ENCODE measurements around the genes ST7L and BCL2L15.

GRCh38 chr1:112464336-112465067 lies 44.3 kb upstream of the WNT2B start:
- PRO-cap = no peak

- PRO-cap = no peak
Measured at GRCh38 chr1:112493301-112493713, 15.5 kb upstream of the WNT2B start.

DNA sequence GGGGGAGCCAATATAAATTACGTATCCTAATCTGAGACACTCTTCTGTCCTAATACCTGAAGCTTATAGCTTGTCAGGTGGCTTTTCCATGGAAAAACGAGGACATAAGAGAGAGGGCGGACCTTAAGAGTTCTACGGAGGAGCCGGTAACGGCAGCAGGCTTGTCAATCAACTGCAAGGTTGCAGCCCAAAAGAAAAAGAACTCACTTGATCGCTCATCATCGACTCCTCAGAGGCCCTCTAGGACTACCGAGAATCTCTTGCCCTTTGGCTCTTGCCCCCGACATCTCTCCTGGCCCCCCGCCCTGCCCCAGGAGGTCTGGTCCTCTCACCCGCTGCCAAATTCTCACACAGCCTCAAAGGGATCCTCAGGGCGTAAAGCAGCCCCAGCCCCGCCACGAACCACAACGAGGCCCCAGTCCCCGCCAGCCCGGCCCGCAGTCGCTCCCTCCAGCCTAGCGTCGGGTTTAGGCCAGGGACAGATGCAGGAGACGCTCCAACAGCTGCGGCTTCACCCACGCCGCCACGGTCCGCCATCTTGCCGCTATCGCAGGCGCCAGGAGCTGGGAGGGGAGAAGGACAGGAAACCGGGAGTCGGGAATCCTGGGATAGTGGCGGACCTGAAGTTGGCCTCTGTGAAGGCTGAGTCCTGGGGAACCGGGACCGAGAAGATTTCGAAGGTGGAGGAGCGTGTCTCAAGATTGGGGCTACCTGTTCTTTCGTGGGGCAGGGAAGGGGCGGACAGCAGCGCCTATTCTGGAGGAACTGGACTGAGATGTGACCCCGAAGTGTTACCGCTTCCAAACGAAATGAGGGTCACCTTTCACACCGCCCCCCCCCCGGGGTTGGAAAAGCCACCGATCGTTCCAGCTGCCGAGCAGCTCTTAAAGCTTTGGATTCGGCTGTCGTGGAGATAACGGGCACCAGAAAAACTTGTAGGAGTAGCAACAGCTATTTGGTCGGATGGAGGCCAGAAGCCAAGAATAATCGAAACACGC lies at the start of gene ST7L:
Gene ST7L, minus strand, starts transcription at position 565 of the 998 bp plus-strand sequence.
- PRO-cap = unidirectional peak, plus-strand start at position 126 of the sequence; unidirectional peak, plus-strand start at position 177 of the sequence; unidirectional peak, plus-strand start at position 232 of the sequence; bidirectional peak, plus-strand start at position 359 of the sequence, minus-strand start at position 348 of the sequence; bidirectional peak, plus-strand start at position 666 of the sequence, minus-strand start at position 535 of the sequence

- PRO-cap = unidirectional peak, plus-strand start at chr1:112673993
Measured at GRCh38 chr1:112673521-112674077, 860 bp upstream of the MOV10 start.

DNA sequence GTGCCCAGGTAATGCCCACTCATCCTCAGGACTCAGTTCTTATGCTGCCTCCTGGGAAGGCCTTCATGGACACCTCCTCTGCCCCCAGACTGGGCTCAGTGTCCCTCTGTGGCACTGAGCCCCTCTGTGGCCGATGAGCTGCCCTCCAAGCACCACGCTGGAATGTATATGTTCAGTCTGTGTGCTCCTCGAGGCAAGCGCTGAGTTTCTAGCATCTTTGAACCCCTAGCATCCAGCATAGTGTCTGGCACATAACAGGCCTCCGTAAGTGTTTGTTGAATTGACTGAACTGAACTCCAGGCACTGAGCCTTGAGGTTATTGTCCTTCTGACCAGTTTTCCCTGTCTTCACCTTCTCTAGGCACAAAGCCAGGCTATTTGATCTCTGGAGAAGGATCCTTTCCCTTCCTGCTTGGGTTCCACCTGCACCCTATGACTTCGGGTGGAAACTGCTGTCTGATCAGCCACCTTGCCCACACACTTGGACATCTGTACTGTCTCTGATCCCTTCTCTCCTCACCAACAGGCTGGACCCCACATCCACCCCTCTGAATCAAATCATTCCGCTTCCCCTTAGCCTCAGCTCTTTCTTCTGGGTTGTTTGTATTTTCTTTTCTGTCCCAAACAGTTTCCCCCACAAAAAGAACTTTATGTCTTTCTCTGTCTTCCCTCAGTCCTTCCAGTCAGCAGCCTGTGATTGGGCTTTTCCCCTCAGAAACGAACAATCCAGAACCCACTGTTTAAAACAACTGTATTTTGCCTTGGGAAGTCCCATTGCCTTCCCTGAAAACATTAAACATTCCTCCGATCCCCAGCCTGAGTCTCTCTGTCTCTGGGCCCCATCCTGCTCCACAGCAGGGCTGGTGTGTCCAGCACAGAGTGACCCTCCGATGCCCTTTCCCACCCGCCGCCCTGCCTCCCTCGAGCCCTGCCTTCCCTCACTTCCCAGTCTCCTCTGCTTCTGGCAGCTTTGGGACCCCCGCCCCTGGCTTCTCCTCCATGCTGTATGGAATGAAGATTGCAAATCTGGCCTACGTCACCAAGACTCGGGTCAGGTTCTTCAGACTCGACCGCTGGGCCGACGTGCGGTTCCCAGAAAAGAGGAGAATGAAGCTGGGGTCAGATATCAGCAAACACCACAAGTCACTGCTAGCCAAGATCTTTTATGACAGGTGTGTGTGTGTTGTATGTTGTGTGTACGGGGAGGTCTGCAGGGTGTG lies 13.9 kb downstream of the MOV10 start:
- PRO-cap = bidirectional peak, plus-strand start at position 820 of the sequence, minus-strand start at position 678 of the sequence

GRCh38 chr1:112705757-112706451 lies 1.0 kb downstream of the RHOC start:
- PRO-cap = no peak

DNA sequence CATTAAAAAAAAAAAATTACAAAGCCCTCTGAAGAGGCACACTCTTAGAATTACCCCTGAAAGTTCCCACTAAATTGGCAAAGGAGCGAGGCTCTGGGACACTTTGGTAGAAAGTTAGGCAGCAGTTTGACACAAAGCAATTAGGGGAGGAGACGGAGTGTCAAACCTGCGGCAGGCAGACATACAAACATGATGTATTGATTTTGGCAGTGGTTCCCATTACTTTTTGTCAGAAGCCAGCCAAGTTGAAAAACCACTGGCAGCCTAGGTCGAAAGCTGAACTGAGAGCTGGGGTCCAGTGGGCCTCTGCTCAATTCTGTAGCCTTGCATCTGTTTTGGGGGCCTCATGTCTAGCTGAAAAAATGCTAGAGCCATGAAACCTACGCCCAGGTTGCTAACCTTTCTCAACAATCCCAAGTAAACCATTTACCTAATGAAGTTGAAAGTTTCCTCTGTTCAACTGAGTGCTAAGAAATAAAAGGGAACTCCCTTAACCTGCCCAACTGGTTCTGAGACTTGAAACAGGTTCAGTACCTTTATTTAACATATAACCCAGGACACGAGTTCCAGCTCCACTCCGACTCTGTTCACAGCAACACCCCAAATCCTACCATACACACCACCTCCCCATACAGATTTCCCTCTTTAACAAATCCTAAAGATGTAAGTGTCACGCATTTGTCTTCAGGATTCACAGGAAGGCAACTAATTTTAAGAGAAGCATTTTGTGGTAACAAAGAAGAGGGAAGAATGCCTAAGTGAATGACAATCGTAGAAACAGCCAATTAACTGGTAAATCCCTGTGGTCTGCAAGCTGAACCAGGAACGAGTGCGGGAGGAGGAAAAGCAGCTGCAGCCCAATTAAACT lies 134.8 kb upstream of the MAGI3 start:
- PRO-cap = no peak

DNA sequence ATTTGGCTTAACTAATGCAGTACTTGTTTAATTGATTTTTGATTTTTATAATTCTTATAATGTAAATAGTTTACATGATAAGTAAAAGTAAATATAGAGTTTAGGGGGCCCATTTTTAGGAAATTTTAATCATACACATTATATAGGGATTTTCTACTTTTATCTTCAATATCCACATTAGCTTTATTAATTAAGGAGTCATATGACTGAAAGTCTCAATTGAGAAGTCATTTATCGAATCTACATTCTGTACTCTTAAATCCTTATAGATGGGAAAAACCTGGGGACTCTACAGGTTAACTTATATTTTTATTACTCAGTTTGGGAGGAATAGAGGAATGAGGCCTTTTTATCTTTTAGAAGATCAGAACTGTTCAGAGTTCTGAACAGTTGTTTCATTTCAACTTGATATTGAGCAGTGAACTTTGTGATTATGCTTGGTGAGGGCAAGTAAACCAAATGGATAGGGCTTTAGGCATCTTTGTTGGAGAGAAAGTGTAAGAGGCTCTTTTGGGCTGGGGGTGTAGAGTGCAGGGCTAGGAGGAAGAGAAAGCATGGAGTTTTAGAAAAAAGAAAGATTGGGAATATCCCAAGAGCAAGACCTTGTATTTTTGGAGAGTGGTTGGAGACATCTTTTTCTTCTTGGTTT lies 28.8 kb downstream of the MAGI3 start:
- PRO-cap = no peak

GRCh38 chr1:113444319-113445247 lies 54.3 kb downstream of the MAGI3 start:
- PRO-cap = no peak

- PRO-cap = no peak
Measured at GRCh38 chr1:113699793-113700506, 59.3 kb downstream of the PHTF1 start.

DNA sequence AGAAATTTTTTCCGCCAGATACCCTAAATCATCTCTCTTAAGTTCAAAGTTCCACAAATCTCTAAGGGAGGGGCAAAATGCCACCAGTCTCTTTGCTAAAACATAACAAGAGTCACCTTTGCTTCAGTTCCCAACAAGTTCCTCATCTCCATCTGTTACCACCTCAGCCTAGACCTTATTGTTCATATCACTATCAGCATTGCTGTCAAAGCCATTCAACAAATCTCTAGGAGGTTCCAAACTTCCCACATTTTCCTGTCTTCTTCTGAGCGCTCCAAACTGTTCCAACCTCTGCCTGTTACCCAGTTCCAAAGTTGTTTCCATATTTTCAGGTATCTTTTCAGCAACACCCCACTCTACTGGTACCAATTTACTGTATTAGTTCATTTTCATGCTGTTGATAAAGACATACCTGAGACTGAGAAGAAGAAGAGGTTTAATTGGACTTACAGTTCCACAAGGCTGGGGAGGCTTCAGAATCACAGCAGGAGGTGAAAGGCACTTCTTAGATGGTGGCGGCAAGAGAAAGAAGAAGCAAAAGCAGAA lies 39.8 kb downstream of the PHTF1 start:
- PRO-cap = no peak

- PRO-cap = no peak
Measured at GRCh38 chr1:113794348-113795072, 17.8 kb downstream of the RSBN1 start.

GRCh38 chr1:113811443-113812352 lies 578 bp downstream of the RSBN1 start:
- PRO-cap = bidirectional peak, plus-strand start at chr1:113812397, minus-strand start at chr1:113812262

- PRO-cap = no peak
Measured at GRCh38 chr1:113886842-113887870, at the start of gene BCL2L15. BCL2L15 (minus strand) TSS chr1:113887581.

DNA sequence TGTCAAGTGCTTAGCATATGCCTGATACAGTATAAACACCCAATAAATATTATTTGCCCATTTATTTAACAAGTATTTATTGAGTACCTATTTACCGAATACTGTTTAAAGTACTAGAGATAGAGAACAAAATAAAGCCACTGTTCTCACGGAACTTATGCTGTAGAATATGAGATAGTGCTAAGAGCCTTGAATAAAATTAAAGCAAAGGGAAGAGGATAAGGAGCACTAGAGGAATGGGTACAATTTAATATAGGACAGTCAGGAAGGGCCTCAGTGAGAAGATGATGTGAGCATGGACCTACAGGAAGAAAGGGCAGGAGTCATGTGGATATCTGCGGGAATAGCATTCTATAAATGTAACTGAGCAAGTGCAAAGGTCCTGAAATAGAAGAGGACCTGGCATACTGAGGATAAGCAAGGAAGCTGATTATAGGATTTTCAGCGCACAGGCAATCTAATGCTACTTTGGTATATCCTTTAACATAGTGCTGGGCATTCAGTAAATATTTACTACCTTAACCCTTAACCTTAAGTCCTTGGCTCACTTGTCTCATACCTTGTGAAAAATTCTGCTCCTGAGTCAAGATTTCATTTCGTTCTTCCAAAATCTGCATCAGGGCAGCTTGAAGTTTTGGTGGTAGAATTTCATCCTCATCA lies 12.6 kb upstream of the BCAS2 start:
- PRO-cap = no peak

DNA sequence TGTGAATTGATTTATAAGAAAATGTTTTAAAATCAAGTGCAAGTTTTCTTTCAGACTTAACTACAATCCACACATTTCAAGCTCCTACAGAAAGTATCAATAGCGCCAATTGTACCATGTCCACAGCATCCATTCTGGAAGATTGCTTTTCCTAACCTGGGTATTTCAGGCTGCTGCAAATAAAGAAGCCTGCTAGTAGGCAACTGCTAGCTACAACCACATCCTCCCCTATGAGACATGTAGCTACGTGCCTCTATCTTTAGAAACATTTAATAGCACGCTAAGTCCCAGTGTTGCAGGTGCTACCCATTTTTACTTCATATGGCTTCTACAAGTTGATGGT lies 7.3 kb upstream of the AMPD1 start:
- PRO-cap = no peak

- PRO-cap = no peak
Measured at GRCh38 chr1:114724824-114725476, 8.4 kb upstream of the NRAS start.

DNA sequence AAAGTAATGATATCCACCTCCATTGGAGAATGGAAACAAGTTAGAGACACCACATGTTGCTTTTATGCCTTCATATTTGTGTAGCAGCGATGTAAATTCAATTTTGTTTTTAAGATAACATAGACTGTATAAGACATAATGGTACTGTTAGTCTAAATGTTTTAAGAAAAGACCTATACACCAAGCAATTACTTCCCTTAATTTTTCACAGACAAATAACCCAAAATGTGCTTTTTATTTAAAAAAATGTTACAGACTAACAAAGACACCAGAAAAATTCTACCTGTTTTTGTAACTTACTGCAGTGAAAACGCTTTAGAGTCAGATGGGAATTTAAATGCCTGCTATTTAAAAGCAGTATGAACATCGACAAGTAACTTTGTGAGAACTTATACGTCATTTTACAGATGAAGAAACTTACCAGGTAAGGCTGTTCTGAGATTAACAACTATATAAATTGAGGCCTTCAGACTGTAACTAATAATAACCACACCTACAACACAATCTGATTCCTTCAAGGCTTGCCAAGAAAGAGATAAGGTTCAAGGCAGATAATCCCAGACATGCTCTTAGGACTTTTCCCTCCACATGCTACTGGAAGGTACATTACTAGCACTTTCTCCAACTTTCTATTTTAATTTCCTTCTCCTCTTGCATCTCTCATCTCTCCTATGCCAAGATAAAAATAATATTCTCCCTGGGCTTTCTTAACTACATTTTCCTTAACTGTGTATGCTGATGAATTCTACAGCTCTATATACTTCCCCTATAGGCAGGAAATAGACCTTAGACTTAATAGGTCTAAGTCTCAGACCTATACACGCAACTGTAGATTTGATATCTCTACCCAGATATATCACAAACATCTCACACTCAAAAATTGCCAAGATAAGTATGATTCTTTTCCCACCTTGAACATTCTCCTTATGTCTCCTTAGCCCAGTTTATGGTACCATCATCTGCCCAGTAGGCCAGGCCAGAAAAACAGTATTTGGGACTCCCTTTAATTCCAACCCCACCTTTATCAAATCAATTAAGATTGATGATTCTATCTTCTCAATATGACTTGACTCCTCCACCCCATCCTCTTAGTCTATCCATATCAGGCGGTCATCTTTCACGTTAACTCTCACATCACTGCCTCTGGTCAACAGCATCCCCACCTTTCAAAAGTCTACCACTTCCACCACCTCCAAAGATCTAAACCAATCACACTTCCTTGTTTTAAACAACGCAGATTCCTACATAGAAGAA lies 19.0 kb upstream of the NRAS start:
- PRO-cap = no peak

DNA sequence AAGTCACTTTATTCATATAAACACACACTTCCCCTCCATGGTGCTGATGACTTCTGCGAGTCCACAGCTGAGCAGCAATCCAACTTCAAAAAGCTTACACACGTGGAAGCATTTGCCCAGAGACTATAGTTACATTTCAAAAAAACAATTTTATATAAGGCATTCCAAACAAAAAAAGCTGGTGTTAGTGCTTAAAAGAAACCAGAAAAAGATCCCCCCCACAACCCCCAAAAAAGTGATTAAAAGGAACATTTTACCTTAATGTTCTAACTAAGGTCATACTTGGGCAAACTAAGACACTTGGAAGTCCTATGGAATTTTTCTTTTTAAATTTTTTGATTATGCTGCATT lies 20.4 kb upstream of the NRAS start:
- PRO-cap = no peak

- PRO-cap = no peak
Measured at GRCh38 chr1:115084726-115085456, 4.4 kb downstream of the TSPAN2 start.

Measured in paraaortic lymph node (tissue), 1 donor.